ENCODE measurements around the gene RNF181.

DNA sequence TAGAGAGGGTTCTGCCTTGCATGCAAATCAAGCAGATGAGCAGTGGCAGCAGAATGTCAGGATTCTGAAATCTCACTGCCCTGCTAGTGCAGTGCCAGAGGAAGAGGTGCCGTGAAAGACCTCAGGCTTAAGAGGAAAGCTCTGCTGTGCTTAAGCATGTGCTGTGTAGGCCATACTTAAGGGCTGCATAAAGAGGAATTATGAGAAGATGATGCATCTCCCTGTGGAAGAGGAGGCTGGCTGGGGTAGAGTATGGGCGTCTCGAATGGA lies 132.0 kb downstream of the EVA1A start:
- PRO-cap, result no peak
- RAMPAGE, long total RNA, 4 experiments, result no peak in any of the 4 experiments

DNA sequence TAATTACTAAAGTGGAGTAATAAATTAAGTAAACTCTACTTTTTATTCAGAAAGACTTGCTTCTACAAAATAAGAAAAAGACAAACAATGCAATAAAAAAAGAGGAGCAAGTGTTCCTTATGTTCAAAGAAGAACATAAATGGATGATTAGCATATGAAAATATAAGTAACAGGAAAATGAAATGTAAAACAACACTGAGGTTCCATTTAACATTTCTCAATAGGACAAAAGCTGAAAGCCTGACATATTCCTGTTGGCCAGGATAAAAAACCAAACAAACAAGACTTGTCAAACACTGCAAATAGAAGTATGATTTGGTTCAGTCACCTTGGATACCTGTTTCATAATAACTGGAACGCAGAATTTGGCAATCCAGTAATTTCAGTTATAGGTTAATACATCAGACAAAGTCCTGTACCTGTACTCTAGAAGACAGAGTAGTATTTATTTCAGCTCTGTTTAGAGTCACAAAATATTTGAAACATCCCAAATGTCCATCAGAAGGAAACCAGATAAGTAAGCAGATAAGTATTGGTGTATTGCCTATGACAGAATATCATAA lies 16.5 kb upstream of the EVA1A start:
- PRO-cap, result no peak
- RAMPAGE, long total RNA, 4 experiments, result no peak in any of the 4 experiments

DNA sequence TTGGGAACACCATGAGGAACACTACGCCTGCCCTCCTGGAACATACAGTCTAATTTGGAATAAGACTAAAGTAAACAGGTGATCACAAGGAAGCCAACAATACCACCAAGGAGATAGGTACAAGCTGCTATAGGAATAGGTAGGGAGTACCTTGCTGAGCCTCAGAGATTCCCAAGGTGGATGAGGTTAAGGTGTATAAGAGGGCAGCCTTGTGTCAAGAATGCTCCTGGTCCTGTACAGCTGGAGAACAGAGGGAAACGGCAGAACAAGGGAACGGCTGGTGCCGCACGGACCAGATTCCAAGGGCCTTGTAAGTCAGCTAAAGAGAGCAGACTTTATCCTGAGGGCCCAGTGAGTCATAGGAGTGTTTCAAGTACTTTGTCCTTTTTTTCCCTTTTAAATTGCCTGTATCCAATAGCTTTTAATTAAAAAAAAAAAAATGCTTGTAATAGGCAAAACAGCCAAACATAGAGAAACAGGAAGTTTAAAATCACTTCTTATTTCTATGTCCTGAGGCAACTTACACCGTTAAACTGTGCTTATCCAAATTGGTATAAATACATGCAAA lies 41.9 kb upstream of the EVA1A start:
- PRO-cap, result no peak
- RAMPAGE, long total RNA, 4 experiments, result no peak in any of the 4 experiments

GRCh38 chr2:75608791-75609372 lies 37.7 kb upstream of the MRPL19 start:
- PRO-cap, result no peak
- RAMPAGE, long total RNA, 4 experiments, result no peak in any of the 4 experiments

- PRO-cap, result no peak
- RAMPAGE, long total RNA, 4 experiments, result no peak in any of the 4 experiments
Measured at GRCh38 chr2:81462372-81462831, 1157.8 kb upstream of the LRRTM1 start.

DNA sequence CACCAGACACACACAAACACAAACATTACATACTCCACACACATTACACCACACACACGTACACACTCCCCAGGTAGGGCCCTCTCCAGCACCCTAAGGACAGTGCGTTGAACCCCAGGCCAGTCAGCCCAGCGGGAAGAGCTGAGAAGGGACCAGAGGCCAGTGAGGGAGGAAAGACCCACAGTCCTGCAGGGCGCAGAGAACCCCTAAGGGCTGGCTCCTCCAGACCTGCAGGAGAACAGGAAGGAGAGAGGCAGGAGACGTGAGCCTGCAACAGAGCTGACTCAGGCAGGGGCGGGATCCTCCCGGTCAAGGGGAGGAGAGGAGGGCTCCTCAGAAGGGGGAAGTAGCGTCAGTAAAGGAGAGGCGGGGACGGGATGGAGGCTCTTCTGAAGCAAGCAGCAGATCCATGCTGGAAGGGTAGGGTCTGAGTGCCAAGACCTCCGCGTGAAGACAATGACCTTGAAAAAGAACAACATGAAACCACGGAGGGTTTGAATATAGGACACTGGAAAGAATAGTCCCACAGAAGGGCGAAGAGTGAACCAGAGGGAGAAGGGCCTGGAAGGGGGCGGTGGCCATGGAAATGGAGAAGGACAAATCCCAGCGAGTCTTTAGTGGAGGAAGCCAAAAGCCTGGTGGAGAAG lies 50.8 kb downstream of the TRABD2A start:
- PRO-cap, result no peak
- RAMPAGE, long total RNA, 4 experiments, result no peak in any of the 4 experiments

GRCh38 chr2:84849352-84849973 lies 31.4 kb downstream of the TRABD2A start:
- PRO-cap, result no peak
- RAMPAGE, long total RNA, 4 experiments, result no peak in any of the 4 experiments

- PRO-cap, result no peak
- RAMPAGE, long total RNA, 4 experiments, result start-site peak on the minus strand in 2 of 4 experiments, at chr2:84906445-84906663 at its widest, 5 to 10 reads per replicate
Measured at GRCh38 chr2:84905957-84906948, 797 bp downstream of the TMSB10 start.

- PRO-cap, result no peak
- RAMPAGE, long total RNA, 4 experiments, result no peak in any of the 4 experiments
Measured at GRCh38 chr2:84924933-84925386, 19.5 kb downstream of the TMSB10 start.

DNA sequence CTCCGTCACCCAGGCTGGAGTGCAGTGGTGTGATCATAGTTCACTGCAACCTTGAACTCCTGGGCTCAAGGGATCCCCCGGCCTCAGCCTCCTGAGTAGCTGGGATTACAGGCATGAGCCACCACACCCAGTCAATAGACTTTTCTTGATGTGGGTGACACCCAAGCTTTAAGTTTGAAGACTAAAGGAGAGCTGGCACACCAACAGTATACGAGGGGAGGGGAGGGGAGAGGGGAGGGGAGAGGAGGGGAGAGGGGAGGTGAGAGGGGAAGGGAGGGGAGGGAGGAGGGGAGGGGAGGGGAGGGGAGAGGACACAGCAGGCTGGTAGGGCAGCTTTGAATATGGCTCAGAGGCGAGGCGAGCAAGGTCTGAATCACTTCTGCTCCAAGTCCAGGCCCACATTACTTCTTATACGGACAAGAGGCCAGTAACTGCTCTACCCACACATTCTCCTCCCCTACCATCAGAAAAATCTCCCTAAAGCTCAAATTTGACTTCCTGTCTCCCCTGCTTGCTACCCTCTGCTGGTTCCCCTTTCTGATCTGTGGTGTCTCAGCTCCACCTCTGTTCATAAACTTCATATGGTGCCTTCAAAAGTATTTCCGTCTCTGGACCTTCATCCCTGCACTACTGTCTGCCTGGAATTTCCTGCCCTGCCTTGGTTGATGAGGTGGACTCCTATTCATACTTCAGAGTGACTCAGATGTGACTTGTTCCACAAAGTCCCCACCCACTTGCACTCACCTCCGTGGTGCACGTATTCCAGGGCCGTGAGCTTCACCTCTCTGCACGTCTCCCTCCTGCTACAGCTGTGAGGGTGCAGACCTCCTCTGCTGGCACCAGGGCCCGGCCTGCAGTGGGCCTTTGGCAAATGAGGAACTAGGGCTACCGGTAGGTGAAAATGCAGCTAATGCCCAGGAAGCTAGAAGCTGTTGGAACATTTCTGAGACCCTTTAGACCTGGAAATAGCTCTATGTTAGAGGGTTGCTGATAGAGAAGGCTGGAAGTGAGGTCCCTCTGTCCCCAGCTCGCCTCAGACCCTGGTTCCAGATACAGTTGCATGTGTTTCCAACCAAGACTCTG lies 24.7 kb upstream of the KCMF1 start:
- PRO-cap, result no peak
- RAMPAGE, long total RNA, 4 experiments, result no peak in any of the 4 experiments

DNA sequence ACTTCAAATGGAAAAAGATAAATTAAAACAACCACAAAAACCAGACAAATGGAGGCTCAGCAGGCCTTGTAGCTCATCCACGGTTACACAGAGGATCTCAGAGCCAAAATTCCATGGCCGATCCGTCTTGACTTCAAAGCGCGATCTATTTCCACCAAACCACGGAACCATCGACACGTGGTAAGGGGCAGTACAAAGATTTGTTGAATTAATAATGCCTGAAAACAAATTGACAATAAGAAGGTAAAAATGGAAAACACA lies 1.0 kb upstream of the KCMF1 start:
- PRO-cap, result no peak
- RAMPAGE, long total RNA, 4 experiments, result no peak in any of the 4 experiments

- PRO-cap, result no peak
- RAMPAGE, long total RNA, 4 experiments, result no peak in any of the 4 experiments
Measured at GRCh38 chr2:85132888-85133185, 355 bp upstream of the TCF7L1 start.

DNA sequence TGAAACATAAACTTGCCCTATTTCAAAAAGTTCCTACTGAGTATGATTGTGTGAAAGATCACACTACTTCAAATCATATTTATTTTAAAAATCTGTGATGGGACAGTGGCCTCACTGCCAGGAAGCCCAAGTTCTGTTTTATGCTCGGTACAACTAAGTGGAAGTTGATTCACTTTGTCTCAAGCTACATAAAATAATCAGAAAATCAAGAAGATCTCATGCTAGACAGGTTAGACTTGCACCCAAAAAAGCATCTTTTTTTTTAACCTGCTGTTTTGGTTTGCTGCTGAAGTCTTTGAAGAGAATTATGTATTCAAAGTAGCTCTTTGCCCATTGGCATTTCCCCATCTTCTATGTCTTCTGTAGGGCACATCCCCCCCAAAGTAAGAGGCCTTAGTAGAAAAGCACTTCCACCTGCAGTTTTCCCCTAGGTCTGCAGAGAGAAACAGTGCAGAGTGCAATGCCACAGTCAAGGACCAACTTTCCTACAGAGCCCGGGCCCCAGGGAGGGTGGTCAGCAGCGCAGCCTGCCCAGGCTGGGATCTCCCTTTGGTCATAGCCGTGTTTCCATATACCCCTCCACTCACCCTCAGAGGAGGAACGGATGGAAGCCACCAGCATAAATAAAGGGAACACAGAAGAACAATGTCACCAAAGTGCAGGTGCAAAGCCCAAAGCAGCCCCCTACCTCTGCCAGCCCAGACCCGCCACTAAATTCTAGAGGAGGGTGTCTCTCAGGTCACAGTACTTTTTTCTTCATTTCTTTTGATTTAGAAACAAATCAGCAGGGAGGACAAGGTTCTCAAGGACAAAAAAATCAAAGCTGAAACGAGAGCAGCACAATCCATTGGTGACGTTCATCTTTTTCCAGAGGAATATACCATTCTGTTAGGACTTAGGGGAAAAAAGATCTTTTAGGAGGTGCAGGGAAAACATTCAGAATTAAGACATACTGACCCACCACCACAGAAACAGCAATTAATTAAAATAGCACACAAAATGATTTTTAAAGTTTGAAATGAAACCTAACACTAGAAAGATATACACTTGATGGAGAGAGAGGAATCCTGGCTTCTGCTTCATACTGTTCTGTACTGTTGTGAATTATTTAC lies 5.6 kb downstream of the TGOLN2 start:
- PRO-cap, result no peak
- RAMPAGE, long total RNA, 4 experiments, result no peak in any of the 4 experiments

GRCh38 chr2:85326175-85327215 lies 1.3 kb downstream of the TGOLN2 start:
- PRO-cap, result no peak
- RAMPAGE, long total RNA, 4 experiments, result no peak in any of the 4 experiments

GRCh38 chr2:85412588-85413460 lies 2.7 kb upstream of the CAPG start:
- PRO-cap, result no peak
- RAMPAGE, long total RNA, 4 experiments, result no peak in any of the 4 experiments

- PRO-cap, result no peak
- RAMPAGE, long total RNA, 4 experiments, result no peak in any of the 4 experiments
Measured at GRCh38 chr2:85499883-85500762, 38.8 kb upstream of the MAT2A start.

GRCh38 chr2:85594785-85595862 lies at the start of gene RNF181:
RNF181 (plus strand) TSS chr2:85595745.
- PRO-cap, result bidirectional peak, plus-strand start at chr2:85595725, minus-strand start at chr2:85595525
- RAMPAGE, long total RNA, 4 experiments, result start-site peak on the plus strand in 4 of 4 experiments, at chr2:85595721-85595756 at its widest, 377 to 1,227 reads per replicate

DNA sequence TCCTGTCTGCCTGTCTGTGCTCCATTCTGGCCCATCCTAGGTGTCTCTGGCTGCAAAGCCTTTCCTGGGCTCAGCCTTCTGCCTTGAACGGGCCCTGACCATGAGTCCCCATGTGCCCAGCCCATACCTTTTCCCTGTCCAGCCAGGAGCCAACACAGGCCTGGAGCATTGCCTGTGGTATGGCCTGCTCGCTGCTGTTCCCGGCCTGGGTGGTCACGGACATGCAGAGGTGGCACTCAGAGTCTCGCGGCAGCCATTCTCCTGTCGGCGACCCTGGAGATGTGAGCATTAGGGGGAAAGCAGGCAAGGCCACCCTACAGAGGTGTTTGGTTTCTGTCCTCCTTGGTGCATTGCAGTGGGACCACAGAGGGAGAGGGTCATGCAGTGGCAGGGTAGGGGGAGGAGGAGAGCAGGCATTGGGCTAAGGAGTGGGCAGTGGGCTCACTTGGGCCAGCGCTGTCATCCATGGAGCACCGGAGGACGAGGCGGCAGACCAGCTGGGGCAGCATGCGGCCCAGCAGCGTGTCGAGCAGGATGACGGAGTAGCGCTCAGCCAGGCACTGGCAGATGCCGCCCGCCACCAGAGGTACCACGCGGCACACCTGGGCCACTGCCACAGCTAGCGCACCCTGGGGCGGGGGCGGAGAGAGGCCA lies 4.7 kb downstream of the SFTPB start:
- PRO-cap, result no peak
- RAMPAGE, long total RNA, 4 experiments, result no peak in any of the 4 experiments

DNA sequence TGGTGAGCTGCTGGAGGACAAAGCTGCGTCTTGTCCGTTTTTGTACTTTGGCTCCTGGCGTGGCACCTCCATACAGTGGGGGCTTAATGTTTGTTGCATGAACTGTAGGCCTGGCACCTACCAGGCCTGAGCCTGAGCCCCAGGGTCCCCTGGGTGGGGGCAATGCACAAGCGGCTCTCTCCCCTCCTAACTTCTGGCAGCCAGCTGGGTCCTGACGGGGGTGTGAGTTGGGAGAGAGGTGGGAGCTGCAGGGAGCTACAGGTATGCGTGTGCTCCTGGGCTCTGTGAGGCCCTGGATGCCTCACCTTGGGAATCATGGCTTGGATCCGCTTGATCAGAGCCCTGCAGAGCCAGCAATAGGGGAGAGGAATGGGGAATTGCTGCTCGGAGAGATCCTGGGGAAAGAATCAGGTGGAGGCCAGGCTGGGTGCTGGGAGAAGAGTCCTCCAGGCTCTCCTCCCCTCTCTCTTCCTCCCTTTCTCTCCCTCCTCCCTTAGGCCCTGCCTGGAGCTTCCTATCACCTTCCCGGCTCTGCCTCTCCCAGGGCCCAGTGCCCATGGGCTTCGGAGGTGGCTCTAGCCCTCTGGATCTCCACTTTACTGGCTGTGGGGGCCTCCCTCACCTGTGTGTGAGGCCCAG lies 2.9 kb downstream of the SFTPB start:
- PRO-cap, result no peak
- RAMPAGE, long total RNA, 4 experiments, result no peak in any of the 4 experiments

DNA sequence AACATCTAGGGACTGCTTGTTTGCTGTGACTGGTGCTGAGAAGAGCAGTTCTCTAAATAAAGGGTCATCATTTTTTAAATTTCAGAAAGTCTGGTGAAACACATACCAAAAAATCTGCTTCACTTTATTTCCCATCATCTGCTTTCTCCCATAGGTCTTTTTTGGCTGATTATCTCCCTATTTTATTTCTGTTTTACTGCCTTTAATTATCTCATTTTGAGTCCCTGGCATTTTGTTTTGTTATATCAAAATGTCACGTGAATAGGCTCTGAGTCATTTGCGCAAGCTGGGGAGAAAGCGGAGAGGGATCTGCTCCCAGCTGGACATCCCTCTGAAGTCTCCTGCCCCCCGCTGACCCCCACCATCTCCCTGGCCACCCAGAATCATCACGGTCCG lies 7.0 kb upstream of the GNLY start:
- PRO-cap, result no peak
- RAMPAGE, long total RNA, 4 experiments, result no peak in any of the 4 experiments